ENCODE results near the genes HACL1 and OXNAD1.

- PRO-cap = no peak
- RRBS, 2 experiments = no CpG with 5 or more reads among the region's 4 CpGs
Observed at GRCh38 chr3:15095998-15096457, 2.9 kb downstream of the RBSN start.

GRCh38 chr3:15261715-15262382, 55.8 kb downstream of the CAPN7 start:
- PRO-cap = no peak
- RRBS, 2 experiments = no CpG with 5 or more reads among the region's 9 CpGs

- PRO-cap = no peak
- RRBS, 2 experiments = no CpG with 5 or more reads among the region's 19 CpGs
Observed at GRCh38 chr3:15271621-15272467, 60.5 kb downstream of the SH3BP5 start.

- PRO-cap = no peak
- RRBS, 2 experiments = no CpG with 5 or more reads among the region's 4 CpGs
Observed at GRCh38 chr3:15291733-15292284, 40.6 kb downstream of the SH3BP5 start.

GRCh38 chr3:15300115-15301245, 31.9 kb downstream of the SH3BP5 start:
- PRO-cap = no peak
- RRBS, 2 experiments = no CpG with 5 or more reads among the region's 11 CpGs

DNA sequence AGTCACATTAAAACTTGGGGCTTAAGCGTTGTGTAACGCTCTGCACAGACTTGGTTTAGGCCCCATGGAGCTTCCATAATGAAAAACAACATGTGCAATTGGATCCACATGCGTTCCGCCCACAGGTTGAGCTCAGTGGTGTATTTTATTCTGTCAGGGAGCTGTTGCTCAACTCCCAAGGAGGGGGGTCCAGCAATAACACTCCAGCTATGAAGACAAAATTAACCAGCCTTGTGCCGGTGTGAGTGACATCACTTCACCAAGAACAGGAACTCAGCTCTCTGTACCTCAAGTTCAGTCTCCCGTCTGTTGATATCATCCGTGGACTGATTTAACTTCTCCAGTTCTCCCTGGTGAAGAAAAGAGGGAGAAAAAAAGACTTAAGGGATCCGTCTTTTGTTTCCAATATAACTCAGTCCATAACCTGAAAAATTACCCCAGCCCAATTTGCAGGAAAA, 2.1 kb downstream of the SH3BP5 start:
- PRO-cap = no peak
- RRBS, 2 experiments = no CpG with 5 or more reads among the region's 8 CpGs

DNA sequence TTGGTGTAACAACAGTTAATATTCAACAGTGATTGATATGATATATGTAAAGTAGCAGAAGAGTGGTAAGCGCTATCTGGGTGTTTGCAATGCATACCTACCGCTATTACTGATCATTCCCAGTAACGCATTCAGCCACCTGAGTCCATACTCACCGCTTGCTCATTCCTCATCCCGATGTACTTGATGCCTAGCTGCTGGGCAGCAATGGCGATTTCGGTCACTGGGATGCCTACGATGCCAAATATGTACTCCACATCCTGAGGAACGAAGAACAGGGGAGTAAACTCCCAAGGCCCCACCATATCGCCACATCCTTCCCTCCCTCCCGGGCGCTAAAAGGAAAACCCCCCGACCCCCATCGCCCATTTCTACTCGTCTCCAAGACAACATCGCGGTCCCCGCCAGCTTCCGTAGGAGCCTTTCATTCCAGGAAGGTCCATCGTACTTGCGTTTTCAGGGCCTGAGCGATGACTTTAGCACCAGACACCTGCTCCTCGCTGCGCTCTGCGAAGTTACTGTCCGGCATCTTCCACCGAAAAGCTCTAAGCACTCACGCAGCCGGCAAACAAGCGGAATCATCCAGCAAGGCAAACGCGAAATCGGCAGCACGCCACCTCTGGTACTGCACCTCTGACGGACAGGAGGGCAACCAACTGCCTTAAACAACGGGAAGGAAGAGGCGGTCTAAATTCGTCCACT, at the start of gene HACL1:
Gene HACL1 (minus strand): TSS at position 635 of the 702 bp plus-strand sequence.
- PRO-cap = bidirectional peak, plus-strand start outside the sequence, minus-strand start at position 635 of the sequence
- RRBS, 2 experiments = 2 to 7% methylated on average over 3 to 4 of the region's 38 CpGs

DNA sequence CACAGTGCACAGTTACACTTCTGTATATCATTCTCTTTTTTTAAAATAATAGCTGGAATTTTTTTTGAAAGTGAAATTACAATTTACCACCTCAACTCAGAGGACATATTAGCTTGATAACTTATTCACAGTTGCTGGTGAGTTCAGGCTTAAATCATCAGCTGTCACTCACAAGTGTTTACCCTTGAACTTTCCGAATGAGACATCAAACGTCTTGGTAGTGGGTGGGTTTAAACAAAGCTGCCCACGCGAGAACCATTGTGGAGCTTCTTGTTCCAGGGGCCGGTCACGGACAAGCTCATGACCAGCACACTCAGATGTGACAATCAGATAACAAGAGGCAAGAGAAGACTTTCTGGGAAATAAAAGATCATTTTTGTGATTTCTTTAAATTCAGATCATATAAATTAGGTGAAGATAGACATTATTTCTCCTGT, 29.1 kb downstream of the BTD start:
- PRO-cap = no peak
- RRBS, 2 experiments = no CpG with 5 or more reads among the region's 6 CpGs

DNA sequence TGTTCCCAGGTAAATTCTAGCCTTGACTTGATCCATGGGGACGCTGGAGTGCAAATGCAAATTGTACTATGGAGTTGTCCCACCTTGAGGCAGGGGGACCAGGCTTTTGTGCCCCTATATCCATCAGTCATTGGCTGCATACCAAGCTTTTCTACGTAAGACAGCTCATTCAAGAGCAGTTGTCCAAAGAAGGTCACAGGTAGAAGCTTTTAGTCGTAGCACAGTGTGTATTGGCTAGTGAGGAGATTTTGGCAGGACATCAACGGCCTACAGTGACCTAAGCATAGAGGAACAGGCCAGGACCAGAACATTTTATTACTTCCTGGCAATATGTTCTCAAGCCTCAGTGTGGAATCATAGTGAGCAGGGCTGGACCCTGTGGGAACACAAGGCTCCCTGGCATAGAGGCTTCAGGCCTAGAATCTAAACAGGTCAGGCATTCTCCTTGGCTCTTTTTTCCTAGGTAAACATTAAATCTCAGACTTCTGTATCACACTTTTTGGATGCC, 105.4 kb upstream of the ANKRD28 start:
- PRO-cap = no peak
- RRBS, 2 experiments = no CpG with 5 or more reads among the region's 4 CpGs

DNA sequence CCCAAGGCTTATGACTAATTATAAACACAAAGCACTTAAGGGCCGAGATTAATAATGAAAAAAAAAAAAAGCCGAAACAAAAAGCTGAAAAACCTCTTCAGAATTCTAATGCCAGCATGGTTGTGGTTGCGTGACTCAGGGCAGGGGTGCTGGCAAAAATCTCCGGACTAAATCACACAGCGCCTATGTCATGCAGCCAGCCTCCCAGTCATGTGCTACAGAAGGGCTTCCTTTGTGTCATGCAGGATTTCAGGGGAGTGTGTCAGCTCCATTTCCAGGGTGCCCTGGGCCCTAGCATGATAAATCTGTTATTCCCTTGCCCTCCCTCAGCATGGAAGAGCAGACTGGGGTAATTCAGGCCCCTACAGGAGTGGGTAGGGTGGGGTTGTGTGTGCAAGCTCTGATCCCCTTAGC, 185.1 kb upstream of the ANKRD28 start:
- PRO-cap = no peak
- RRBS, 2 experiments = no CpG with 5 or more reads among the region's 5 CpGs

- PRO-cap = no peak
- RRBS, 2 experiments = no CpG with 5 or more reads among the region's 2 CpGs
Observed at GRCh38 chr3:16068939-16069504, 105.5 kb upstream of the GALNT15 start.

DNA sequence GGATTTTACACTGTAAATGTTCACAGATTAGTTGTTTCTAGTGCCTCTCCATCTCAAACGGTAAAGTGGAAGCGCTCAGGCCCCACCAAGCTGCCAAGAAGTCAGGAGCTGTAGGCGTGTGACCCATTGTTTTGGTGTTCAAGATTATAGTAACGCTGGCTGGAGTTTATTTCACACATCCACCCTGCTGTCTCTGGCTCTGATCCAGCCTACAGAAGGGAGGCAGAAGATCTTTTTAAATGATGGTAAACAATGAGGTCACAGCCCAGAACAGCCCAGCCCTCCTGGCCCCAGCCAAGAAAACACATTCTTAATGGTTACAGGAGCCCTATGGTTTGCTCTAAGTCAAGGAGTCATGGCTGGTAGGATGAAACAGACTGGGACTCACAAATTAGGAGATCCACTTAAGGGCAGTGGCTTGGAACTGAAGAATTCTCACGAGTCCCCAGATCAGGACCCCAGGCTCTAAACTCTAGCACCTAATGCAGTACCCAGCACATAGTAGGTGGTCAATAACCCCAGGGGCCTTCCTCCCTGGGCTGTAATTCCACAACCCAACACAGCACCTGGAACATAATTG, 25.6 kb upstream of the GALNT15 start:
- PRO-cap = no peak
- RRBS, 2 experiments = no CpG with 5 or more reads among the region's 5 CpGs

DNA sequence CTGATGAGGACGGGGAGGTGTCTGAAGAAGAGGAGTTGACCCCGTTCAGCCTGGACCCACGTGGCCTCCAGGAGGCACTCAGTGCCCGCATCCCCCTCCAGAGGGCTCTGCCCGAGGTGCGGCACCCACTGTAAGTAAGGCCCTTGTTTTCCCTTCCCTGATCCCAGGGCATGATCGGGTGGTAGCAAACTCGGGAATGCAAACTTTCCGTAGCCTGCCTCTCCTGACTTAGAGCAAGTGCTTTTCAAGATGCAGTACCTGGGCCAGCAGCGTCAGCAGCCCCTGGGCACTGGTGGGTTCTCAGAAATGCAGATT, 1.0 kb downstream of the GALNT15 start:
- PRO-cap = no peak
- RRBS, 2 experiments = no CpG with 5 or more reads among the region's 10 CpGs

DNA sequence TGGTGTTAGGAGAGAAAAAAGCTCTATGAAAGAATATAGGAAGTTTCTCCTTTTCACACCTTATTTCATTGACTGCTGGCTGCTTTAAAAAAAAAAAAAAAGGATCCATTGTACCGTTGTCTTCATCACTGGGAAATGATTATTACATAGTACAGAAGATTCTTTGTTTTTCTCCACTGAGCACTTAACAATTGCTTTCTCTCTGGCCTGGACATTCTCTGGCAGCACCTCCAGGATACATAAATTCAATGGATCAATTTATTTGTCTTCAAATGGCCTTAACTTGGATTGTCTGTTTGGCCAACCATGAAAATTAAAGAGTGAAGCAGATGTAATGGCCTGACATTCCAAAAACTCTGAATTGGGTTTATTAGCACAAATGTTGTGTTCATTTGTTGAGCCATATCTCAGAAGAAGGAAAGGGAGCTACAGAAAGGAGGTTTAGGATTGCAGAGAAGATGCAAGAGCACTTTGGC, 37.1 kb downstream of the DPH3 start:
- PRO-cap = no peak
- RRBS, 2 experiments = no CpG with 5 or more reads among the region's 1 CpG

DNA sequence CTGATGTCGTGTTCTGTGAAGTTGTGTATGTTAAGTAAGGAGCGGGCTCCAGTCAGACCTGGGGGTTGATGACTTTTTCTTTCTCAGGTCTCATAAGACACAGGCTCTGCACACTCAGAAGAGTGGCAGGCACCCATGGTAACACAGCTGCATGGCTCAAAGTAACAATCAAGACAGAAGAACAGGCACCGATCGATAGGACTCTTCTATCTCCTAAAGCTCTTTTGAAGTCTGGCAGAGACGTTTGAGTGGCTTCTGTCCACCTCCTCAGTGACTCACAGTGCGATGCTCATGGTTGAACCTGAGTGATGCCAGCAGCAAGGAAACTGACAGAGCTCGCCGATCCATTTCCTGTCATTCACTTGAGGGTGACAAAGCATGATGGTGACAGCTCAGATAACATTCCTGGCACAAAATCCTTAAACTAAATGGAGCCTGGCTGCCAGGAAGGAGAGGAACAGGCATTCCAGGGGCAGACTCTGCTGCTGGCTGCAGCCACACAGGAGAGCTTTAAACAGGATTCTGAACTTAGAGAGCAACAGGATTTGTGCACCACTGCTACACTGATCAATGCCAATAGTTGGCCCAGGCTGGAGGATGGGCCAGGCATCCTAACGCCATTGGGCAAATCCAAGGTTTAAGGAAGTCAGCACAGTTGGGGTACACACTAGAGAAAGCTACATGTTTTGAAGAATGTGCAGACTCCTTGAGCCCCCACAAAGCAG, 20.7 kb downstream of the DPH3 start:
- PRO-cap = no peak
- RRBS, 2 experiments = no CpG with 5 or more reads among the region's 9 CpGs

GRCh38 chr3:16262170-16262770, 2.5 kb downstream of the DPH3 start:
- PRO-cap = no peak
- RRBS, 2 experiments = no CpG with 5 or more reads among the region's 5 CpGs

DNA sequence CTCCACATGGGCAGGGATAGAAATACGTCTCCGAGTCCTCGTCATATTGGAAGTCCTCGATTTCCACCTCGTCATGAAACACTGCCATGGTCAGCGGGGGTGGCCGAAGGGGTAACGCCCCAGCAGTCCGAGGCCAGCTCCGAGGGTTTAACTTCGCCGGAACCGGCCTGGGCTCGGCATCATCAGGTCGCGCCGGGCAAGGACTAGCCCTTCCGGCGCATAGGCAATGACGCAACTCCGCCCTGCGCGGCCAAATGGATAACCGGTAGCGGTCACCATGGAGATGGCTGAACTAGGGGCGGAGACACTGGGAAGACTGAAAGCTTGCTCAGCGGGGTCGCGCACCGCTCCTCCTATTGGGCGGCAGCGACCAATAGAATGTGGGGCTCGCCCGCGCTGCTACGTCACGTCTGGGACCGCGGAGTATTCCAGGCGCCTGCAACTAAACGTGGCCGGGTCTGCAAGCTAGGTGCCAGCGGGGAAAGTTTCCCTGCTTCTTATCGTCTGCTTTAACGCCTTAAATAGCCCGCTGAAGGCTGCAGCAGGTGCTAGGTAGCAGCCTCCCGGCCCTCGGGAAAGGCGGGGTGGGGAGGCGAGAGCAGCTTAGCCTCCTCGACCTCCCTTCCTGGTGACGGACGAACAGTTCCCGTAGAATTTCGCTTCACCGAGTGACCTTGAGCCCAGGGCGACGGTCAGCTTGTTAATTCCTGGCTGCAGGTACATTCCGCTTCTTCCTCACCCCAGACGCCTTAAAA, at the start of gene OXNAD1:
Gene OXNAD1 (plus strand): TSS at position 424 of the 755 bp plus-strand sequence.
- PRO-cap = bidirectional peak, plus-strand start at position 445 of the sequence, minus-strand start at position 155 of the sequence
- RRBS, 2 experiments = 2 to 4% methylated on average over 7 to 10 of the region's 60 CpGs

GRCh38 chr3:16332876-16333273, 67.9 kb downstream of the OXNAD1 start:
- PRO-cap = no peak
- RRBS, 2 experiments = no CpG with 5 or more reads among the region's 1 CpG

- PRO-cap = no peak
- RRBS, 2 experiments = no CpG with 5 or more reads among the region's 5 CpGs
Observed at GRCh38 chr3:16372646-16372909, 107.6 kb downstream of the OXNAD1 start.

- PRO-cap = no peak
- RRBS, 2 experiments = no CpG with 5 or more reads among the region's 10 CpGs
Observed at GRCh38 chr3:16400416-16401032, 113.0 kb downstream of the RFTN1 start.